Aorta (tissue), 1 donor: ENCODE measurements around the gene SETD2.

DNA sequence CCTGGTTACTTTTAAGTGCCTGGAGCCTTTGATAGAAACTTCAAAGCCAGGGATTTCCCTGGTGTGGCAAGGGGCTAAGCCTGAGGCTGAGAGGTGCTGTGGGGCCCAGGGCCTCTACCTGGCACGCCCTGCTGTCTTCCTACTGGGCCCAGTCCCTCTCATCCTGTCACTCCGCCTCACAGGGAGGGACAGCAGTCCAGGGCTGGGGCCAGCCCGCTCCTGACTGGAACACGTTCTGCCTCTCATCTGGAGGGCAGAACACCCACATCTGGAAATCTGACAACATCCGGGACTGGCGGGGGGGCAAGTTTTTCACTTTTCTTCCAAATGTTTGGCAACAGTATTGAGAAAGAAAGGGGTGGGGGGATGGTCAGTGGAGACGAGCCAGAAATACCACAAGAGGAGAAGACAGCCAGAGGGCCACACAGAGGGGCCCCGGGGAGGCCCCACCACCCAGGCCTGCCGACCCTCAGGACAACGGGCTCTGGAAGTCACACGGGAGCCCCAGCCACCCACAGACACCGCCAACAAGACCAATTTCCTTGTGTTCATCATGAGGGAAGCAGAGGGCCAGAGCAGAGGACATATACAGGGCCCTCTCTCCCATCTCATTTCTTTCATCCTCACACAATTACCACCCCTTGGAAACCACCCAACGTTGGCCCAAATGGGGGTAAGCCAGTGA, 1.9 kb upstream of the MYL3 start:
- PRO-cap: no peak

- PRO-cap: no peak
These were observed 25.7 kb downstream of the PTH1R start for GRCh38 chr3:46903109-46903660.

- PRO-cap: no peak
These were observed 29.2 kb downstream of the CCDC12 start for GRCh38 chr3:46947226-46947843.

GRCh38 chr3:46967322-46967982, 9.1 kb downstream of the CCDC12 start:
- PRO-cap: no peak

DNA sequence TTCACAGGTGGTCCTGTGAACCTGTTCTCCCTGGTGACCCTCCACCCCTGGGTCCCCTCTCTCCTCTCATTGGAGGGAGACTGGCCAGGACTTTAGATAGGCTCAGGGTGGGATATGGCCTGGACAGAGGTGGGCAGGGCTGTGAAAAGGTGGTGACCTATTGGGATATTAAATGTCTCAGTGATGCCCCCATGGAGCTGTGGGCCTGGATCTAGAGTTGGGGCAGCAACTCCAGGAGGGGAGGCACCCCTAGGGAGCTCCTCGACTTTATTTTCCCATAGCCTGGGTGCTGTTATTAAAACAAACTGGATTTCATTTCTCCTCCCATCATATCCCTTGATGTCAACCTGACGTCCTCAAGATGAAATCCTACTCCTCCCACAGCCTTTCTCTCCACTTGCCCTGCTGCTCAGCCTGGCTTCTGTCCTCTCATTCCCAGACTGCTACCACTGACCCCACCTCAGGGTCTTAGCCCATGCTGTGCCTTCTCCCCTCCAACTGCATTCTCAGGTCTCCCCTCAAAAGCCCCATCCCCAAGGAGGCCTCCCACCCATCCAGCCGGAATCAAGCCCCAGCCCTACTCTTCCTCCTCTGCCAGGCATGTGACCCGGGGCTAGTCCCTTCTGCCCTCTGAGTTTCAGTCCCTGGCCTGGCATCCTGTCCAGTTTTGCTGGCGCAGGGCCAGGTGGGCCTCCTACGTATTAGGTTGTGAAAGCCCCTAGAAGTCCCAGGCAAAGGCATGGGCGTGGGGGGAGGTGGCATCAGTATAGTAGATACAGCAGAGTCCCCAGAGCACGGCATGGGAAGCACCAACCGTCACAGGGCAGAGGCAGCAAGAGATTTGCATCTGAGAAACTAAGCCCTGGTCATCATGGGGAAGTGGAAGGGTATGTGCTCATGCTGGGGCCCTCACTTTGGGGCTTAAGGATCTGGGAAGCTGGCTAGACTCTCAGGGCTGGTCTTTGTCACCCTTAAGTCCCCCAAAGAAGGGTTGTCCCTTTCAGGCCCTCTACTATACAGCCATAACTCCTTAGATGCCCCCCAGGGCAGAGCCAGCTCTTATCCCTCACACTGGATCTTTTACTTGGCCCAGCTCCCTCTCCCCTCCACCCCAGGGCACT, 10.9 kb downstream of the NBEAL2 start:
- PRO-cap: no peak

DNA sequence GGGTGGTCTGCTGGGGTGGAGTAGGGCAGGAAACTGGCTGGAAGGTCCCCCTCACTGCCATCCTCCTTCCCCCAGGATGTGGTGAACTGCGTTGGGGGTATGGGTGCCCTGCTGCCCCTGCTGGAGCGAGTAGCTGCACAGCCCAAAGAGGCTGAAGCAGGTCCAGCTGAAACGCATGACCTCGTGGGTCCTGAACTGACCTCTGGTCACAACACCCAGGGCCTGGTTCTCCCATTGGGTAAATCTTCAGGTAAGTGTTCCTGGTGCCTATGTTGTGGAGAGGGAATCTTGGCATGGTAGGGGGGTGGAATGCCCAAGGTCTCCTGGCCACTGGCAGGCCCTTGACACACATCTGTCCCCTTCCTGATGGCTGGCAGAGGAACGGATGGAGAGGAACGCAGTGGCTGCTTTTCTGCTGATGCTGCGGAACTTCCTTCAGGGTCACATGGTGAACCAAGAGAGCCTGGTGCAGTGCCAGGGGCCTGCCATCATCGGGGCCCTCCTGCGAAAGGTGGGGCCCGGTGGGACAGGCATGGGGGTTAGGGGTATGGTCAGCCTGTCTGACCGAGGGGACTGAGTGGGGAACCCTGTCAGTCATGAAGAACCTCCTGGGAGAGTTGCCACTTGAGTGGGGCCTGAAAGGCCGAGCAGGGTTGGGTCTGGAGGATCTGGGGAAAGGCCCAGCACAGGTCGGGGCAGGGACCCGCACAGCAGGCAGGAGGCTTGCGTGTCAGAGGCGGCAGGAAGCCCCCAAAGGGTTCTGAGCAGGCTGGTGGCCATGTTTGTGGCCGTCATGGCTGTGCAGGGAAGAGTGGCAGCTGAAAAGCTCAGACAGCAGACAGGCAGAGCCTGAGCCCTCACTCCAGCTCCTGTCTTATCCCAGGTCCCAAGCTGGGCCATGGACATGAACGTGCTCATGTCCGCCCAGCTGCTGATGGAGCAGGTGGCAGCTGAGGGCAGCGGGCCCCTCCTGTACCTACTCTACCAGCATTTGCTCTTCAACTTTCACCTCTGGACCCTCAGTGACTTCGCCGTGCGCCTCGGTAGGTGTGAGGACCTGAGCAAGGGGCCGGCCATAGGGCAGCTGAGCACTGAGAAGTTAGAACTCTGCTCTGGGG, 18.1 kb downstream of the NBEAL2 start:
- PRO-cap: no peak

DNA sequence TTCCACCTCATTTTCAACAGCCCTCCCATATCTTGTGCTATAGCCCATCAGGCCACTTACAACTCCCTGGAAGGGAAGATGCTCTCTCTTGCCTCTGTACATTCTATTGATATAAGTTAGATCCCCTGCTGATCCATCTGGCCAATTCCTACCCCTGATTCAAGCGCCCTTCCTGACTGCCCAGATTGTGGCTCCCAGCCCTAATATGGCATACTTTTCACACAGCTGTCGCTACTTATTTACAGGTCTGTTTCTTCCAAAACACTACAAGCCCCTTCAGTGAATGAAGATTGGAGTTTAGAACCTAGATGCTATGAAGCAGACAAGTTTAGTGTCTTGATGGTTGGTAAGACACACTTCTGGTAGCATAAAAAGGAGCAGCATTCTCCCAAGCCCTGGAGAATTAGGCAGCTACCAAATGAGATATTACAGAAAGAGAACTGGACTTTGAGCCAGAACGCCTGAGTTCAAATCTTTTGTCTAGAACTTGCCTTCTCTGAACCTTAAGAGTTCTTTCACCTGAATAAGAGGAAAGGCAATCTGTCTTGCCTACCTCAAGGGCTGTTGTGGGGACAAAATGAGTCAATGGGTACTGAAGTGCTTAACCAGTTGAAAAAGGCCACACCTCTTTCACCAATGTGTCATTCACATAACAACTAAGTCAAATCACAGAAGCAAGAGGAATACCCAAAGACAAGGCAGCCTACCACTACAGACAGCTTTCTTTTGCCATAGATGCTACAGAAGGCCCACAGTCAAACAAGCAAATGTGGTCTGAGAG, 39.5 kb downstream of the NBEAL2 start:
- PRO-cap: no peak

GRCh38 chr3:47057022-47057664, 77.7 kb downstream of the NBEAL2 start:
- PRO-cap: no peak

- PRO-cap: no peak
These were observed 82.7 kb downstream of the NBEAL2 start for GRCh38 chr3:47062083-47062716.

GRCh38 chr3:47097886-47098263, 66.0 kb downstream of the SETD2 start:
- PRO-cap: no peak

DNA sequence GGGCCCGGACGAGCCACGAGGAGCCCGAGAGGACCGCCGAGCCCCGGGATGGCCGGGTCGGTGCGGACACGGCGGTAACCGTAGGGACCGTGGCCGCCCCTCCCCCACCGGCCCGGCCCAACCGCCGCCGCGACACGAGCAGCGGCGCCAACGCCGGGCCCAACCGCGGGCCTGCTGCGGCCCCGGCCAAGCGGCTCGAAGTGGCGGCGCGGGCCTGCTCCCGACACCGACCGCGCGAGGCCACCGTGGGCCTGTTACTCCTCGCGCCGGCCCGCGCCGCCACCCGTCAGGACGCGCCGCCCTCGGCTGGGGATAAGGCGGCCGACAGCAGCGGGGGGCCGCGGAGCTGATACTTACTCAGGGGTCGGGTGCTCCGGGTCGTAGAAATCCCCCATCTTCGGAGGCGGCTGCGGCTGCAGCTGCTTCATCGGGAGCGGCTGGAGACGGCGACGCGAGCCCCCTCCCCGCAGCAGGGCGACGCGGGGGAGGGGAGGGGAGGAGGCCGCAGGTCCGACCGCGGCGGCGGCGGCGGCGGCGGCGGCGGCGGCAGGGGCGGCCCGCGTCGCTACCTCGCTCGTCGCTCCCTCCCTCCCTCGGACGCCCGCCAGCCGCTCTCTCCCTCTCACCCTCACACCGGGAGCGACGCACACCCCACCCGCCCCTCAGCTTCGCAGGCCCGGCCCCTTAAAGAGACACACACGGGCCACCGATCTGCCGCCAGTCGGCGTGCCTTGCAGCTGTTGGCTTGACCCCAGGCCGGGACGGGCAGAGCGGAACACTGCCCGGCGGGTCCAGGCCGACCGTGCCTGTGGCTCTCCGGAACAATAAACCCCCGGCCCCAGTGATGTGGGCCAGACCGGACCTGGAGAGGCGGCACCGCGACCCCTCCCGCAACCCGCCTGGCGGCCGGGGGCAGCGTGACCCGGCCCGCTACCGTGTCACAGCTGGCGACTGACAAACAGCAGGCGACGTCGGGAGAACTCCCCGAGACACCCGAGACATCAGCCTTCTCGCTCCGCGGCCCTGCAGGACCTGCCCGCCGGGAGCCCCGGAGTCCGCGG, at the start of gene SETD2:
Gene SETD2 (minus strand): TSS at position 617 of the 1,061 bp plus-strand sequence.
- PRO-cap: bidirectional peak, plus-strand start at position 768 of the sequence, minus-strand start at position 595 of the sequence

DNA sequence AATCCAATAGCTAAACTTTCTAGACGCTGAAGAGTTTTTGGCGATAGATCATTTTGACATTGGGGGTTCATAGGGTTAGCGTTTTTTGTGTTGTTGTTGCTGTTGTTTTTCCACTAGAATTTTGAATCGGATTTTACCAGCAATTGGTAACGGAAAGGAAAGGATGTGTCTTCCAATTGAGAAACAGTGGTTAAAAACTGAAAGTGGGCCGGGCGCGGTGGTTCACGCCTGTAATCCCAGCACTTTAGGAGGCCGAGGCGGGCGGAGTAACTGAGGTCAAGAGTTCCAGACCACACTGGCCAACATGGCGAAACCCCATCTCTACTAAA, 1.1 kb upstream of the SETD2 start:
- PRO-cap: no peak

DNA sequence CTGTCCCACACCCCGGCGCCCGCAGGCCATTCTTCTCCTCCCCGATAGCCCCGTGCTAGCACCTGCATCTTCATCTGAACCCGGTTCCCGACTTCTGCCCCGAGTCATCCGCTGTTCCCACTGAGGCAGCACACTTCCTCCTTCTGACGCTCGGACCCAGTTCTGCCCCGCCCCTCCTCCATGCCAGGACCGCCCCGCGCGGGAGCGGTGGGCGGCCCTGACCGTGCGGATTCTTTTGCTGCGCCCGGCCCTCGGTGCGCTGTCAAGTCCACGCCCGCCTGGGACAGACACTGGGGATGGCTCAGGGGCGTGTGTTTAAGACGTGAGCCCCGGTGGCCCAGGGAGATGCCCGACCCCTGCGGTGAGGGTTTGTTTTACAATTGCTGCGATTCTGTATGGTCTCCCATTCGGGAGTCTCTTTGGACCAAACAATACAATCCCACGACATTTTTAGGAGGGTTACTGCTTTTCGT, 544 bp downstream of the PTPN23 start:
- PRO-cap: bidirectional peak, plus-strand start at position 233 of the sequence, minus-strand start at position 98 of the sequence

- PRO-cap: no peak
These were observed 40.7 kb downstream of the PTPN23 start for GRCh38 chr3:47421476-47422029.

- PRO-cap: no peak
These were observed 33.7 kb downstream of the SCAP start for GRCh38 chr3:47441894-47442547.

GRCh38 chr3:47501428-47501962, 12.0 kb downstream of the ELP6 start:
- PRO-cap: no peak

GRCh38 chr3:47515798-47516268, 2.3 kb upstream of the ELP6 start:
- PRO-cap: no peak

- PRO-cap: no peak
These were observed 3.9 kb upstream of the CSPG5 start for GRCh38 chr3:47582475-47583087.

GRCh38 chr3:47706280-47706762, 75.4 kb downstream of the SMARCC1 start:
- PRO-cap: no peak

DNA sequence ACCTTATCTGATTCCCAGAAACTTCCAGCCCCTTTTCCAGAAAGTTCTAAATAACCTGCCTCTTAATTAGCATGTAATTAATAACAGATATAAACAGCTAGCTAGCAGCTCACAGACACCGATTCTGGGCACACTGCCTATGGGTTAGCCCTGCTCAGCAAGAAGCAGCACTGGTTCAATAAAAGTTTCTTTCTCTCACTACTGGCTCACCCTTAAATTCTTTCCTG, 54.2 kb downstream of the MAP4 start:
- PRO-cap: no peak